Bronchus (tissue), 1 donor: ENCODE measurements around a stretch of chr6.

GRCh38 chr6:157647336-157648137, 175.5 kb upstream of the SNX9 start:
- PRO-cap = no peak

DNA sequence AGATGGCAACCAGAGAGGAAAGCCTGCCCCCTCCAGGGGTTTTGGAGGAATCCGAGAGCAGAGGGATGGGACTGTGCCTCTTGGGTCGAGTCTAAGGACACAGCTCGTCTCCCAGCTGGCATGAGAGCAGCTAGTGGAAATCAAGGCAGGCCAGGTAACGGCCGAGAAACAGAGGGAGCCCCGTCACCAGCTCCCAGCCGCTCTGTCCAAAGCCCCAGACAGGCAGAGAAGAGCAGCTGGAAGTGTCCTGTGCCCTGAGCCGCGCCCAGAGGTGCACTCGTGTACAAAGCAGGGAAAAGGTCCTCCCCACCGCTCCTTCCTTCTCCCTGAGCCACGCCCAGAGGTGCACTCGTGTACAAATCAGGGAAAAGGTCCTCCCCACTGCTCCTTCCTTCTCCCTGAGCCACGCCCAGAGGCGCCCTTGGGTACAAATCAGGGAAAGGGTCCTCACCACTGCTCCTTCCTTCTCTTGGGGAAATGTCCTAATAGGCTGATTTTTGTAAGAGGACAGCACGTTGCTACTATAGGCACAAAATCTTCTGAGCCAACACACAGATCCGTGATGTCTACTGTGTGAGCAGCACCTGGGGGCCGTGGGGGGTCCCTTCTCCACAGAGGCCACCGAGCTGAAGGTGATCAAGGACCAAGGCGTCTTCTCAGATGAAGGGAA, 133.8 kb upstream of the SNX9 start:
- PRO-cap = no peak

- PRO-cap = no peak
Observed at GRCh38 chr6:157839655-157840135, 16.6 kb downstream of the SNX9 start.

DNA sequence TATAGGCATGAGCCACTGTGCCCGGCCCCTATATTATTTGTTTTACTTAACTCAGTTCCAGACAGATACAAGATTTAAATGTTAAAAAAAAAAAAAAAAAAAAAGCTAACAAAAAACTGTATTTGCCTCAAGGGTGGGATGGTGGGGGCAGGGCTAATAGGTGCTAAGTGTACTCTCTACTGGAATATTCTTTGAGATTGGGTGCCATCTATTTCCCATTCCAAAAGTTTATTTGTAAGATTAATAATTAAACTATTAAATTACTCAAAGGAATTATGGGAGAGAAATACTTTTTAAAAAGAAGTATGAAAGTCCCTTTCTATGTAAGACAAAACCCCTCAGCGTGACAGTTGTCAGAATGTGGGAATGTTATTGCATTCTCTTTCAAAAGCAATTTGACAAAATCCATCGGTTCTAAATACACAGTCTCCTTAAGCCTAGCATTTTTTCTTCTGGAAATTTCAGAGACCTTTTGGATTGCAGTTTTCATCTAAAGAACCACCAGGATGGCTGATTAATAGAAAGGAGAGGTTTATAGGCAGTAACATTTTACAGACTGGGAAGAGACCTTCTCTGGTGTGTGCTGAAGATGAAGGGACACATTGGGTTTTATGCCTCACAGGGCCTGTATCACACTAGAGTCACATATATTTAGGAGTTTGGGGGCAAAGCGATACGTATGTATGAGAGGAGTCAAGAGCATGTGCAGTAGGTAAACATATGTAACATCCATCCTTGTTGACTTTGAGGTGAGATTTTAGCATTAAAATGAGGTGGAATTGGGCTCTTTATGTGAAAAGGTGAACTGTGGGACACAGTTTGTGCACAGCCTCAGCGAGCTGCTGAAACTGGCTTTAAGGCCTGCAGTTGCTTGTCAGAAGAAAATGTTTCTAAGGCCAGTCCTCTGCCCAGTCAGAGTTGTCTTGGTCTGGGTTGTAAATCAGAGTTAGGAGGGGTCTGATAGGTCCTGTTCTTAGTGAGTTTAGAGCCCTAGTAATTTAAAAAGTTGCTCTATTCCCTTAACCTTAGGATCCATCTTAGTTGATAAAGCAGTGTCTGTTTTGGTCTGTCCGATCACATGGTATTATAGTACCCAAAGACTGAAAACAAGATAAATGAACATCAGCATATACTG, 71.7 kb downstream of the SNX9 start:
- PRO-cap = no peak

DNA sequence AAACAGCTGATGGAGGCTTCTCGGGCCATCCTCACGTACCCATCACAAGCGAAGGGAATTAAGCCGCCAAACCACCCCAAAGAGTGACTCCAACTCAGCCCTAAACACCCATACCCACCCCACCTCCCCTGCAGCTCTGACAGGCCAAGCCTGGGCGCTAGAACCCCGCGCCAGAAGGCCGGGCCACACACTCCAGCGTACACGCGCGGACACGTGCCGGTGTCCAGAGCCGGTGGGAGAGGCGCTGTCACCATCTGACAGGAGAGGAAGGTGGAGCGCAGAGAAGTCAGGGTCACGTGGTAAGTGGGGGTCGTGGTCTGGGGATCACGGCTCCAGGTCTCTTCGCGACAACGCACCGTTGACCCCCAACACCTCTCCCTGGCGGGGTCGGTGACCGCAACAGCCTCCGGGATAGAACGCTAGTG, 765 bp upstream of the SYNJ2 start:
- PRO-cap = no peak

- PRO-cap = no peak
Observed at GRCh38 chr6:157982674-157983263, 1.1 kb downstream of the SYNJ2 start.

GRCh38 chr6:158002112-158002680, 20.5 kb downstream of the SYNJ2 start:
- PRO-cap = no peak

GRCh38 chr6:158077865-158078451, 90.1 kb downstream of the SERAC1 start:
- PRO-cap = no peak

GRCh38 chr6:158097672-158098936, 70.0 kb downstream of the SERAC1 start:
- PRO-cap = no peak

GRCh38 chr6:158290482-158291144, 21.7 kb upstream of the TULP4 start:
- PRO-cap = no peak

GRCh38 chr6:158644084-158644609, 396 bp downstream of the DYNLT1 start:
- PRO-cap = bidirectional peak, plus-strand start at chr6:158644493, minus-strand start at chr6:158644433

GRCh38 chr6:158650354-158650871, 559 bp downstream of the SYTL3 start:
- PRO-cap = no peak

DNA sequence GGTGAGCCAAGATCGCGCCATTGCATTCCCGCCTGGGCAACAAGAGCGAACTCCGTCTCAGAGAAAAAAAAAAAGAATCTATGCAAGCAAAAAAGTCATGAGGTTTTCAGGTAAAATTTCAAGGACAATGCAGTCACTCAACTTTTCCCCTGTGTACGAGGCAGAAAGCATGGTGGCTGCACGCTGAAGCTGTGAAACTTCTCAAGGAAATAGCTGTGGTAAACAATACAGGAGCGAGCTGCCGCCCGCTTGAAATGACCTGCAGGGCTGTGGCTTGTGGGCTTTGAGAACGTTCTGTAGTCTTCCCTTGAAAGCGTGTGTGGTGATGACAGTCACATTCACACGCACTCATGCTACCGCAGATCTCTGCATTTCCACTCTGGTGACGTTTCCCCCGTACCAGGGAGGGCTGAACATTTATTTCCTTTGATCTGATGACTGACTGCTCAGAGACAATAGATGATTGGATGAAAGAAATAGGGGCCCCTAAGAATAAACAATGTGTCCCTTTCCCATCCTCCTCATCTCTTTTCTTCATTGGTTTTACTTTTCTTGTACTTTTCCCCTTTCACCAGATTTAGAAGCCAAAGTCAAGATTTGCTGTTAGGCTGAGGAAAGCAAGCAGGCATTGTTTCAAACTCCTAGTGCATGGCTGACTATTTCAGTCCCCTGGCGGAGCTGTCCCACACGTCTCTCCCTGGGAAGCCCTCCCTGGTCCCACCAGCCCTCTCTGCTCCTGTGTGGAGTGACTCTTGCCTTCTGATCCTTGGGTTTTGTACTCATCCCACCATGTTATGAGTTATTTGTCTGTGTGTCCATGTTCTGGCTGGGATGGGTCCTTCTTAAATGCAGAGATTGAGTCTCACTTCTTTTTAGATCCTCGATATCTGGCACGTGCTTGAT, 3.8 kb downstream of the SYTL3 start:
- PRO-cap = bidirectional peak, plus-strand start at position 580 of the sequence, minus-strand start at position 394 of the sequence

- PRO-cap = no peak
Observed at GRCh38 chr6:158667530-158667879, 17.7 kb downstream of the SYTL3 start.

DNA sequence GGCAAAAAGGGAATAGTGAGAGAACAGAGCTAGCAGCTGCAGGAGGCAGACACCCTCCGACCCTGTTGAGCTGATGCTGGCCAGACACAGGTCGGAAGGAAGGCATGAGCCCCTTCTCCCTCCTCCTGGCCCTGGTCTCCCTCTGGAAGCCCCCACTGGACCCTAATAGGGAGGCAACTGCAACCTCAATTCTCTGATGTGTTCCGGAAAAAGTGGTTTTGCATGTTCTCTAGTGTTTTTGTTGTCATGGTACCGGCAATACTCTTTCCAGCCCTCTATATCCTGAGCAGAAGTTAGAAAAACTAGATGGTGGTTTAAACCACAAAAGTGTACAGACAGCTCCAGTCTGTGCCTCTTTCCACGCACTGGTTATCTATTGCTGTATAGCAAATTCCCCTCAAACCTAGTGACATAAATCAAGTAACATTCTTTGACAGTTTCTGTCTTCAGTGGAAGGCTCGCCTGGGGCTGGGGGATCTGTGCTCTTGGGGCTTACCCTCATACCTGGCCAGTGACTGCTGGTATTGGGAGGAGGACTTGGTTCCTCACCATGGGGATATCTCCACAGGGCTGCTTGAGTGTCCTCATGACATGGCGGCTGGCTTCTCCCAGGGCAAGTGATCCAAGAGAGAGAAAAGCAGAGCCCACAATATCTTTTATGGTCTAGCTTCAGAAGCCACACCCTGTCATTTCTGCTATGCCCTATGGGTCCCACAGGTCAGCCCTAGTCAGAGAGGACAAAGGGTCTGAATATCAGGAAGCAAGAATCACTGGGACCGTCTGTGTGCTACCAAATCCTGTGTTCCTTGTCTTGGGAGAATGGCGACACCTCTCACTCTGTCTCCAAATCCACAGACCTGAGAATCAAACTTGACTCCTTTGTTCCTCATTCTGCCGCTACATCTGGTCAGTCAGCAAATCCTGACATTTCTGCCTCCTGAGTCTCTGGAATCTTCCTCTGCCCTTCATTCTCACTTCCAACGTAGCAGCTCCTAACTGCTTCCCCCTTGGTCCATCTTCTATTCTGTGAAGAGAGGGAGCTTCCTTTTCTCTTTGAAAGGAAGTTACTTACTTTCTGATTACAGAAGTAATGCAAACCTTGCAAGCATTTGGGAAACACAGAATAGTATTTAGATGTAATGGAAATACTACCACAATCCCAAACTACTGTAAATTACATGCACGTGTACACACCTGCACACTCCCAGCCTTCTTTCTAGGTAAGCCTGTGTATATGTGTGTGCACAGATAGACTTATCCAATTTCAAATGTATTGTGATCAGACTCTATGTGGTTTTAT, 37.3 kb downstream of the SYTL3 start:
- PRO-cap = no peak

DNA sequence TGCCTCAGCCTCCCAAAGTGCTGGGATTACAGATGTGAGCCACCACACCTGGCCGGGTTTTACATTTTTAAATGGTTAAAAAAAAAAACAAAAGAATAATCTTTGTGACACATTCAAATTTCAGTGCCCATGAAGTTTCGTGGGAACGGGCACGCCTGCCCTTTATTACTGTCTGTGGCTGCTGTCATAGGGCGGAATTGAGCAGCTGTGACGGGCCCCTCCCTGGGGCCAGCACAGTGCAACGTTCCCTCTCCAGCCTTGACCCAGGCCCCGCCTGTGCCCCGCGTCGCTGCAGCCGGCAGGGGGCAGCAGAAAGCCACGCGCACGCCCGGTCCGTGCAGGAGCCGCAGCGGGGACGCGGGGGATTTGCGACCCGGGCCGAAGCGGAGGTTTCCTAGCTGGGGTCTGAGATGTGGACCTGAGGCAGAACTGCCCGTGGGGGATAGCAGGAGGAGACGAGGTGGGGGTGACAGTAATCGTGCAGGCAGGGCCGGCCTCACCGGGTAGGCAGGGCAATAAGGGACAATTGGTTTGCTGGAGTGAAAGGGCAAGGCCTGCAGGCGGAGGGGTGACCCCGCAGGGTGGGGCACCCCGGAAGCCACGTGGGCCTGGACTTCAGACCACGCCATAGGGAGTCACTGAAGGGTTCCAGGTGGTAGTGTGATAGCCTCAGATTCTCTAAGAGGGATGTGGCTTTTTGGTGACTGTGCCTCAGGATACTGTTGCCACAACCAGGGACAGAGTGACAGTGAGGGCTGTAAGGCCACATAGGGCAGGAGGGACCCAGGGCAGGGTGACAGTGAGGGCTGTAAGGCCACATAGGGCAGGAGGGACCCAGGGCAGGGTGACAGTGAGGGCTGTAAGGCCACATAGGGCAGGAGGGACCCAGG, 54.5 kb downstream of the SYTL3 start:
- PRO-cap = no peak

- PRO-cap = unidirectional peak, plus-strand start at chr6:158707272; unidirectional peak, minus-strand start at chr6:158707325
Observed at GRCh38 chr6:158706956-158707606, 57.2 kb downstream of the SYTL3 start.

GRCh38 chr6:158774038-158774463, 45.1 kb downstream of the EZR start:
- PRO-cap = no peak

GRCh38 chr6:158784430-158785717, 34.3 kb downstream of the EZR start:
- PRO-cap = no peak

DNA sequence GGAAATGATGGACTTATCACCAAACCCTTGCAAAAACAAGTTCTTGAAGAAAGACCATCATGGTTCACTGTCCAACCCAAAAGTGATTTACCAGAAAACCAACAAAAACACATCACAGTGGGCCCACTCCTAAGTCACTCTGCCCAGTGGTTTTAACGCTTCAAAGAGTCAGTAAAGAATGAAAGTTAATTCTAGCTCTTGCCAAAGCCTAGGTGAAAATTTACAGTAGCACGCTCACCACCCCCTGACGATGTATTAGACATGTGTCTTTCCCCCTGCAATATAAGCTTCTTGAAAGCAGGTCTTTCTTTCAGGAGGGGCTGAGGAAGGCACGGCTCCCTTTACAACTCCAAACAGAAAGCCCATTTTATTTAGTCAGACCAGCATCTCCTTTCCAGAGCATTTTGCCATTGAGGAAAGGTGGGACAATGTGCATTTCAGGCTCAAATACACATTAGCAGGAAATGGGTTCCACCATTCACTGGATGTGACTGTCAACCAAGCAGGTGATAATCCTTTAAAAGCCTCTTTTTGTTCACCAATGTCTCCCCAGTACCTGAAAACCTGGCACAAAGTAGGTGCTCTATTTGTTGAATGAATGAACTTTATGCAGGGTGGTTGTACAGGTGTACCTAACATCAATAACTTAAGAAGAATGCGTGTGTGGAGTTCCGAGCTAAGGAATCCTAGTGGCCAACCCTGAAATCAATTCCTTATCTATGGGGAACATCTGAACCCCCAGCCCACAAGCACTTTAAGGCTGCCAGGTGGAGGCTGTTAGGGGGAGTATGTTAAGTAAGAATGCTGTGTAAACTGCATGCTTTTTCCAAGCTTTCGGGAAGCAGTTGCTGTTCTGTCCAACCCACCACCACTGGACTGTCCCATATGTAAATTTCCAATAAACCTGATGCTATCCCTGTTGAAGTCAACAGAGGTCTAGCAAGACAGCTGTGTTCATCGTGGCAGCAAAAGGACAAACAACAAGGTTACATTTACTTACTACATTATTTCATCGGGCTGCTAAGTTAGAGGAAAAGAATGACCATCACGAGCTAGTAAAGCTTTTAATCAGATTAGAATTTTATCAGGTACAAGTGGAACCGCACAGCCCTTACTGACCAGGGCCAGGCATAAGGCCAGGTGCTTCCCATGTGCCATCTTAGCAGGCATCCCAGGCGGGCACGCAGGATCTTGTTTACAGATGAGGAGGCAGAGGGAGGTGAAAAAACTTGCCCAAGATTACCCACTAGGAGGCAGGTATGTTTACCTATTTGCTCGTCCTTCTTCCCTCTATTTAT, 11.2 kb downstream of the EZR start:
- PRO-cap = no peak